OVCAR3 (cell line): ENCODE measurements around a stretch of chr20.

DNA sequence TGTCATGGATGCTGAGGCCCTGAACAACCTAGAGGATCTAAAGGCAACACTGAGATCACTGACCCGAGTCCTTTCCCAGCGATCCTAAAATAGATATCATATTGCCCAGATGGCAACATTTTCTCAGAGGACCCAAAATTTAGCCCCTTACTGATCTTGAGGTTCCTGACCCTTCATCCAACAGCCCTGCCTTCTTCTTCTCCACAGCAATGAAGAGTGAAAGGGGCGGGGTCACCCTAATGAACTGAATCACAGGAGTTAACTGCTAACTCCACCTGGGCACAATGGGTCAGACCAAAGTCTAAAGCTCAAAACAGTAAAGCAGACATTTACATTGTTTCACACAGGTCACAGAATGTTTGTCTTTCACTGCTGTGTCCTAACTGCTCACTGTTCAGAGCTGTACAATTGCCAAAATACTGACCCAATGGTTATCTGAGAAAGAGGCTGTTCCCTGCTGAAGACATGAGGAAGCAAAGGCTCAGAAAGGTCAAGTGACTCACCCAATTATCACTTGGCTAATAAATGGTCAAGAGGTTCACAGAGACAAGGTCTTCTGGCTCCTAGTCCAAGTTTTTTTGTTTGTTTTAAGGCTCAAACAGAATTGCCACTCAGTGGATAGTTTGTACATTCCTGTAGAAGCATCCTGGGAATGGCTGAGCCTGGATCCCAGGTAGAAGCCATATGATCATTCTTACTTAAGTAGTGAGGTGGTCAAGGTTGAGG lies 34.9 kb upstream of the FAM83C start:
- RRBS: no CpG with 5 or more reads among the region's 3 CpGs

DNA sequence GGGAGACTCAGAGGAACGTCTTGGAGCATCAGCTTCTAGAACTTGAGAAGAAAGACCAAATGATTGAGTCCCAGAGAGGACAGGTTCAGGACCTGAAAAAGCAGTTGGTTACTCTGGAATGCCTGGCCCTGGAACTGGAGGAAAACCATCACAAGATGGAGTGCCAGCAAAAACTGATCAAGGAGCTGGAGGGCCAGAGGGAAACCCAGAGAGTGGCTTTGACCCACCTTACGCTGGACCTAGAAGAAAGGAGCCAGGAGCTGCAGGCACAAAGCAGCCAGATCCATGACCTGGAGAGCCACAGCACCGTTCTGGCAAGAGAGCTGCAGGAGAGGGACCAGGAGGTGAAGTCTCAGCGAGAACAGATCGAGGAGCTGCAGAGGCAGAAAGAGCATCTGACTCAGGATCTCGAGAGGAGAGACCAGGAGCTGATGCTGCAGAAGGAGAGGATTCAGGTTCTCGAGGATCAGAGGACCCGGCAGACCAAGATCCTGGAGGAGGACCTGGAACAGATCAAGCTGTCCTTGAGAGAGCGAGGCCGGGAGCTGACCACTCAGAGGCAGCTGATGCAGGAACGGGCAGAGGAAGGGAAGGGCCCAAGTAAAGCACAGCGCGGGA lies 26.4 kb downstream of the C20orf173 start:
- RRBS: 96% methylated on average over 3 of the region's 13 CpGs

GRCh38 chr20:35556907-35557704 lies 15.2 kb downstream of the ERGIC3 start:
- RRBS: no CpG with 5 or more reads among the region's 16 CpGs

- RRBS: 10% methylated on average over 1 of the region's 10 CpGs
Measured at GRCh38 chr20:35618556-35618772, 2.8 kb downstream of the SPAG4 start.

DNA sequence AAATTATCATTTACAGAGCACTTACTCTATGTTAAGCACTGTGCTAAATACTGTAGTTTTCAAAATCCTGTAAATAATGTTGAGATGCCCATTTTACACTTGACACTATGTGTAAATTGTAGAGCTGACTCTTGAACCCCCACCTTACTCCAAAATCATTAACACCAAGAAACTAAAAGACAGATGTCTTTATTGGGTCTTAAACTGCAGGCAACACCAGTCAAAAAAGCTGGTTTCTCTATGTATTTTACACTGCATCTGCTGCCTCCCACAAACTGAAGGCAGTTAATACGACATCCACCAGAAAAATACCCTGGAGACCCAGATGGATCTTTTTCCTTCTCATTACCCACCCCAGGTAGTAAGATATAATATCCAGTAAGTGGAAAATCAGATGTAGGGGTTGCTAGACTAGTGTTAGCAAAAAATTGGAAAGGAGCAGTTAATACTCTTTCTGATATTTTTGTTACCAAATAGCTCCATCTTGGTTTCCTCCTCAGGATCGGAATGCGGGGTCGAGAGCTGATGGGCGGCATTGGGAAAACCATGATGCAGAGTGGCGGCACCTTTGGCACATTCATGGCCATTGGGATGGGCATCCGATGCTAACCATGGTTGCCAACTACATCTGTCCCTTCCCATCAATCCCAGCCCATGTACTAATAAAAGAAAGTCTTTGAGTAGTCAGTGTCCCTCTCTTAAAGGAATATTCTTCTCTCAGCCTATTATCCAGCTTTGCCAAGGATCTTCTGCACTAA lies 1.3 kb downstream of the ROMO1 start:
- RRBS: no CpG with 5 or more reads among the region's 7 CpGs

GRCh38 chr20:35871302-35871562 lies 83.1 kb downstream of the SCAND1 start:
- RRBS: no CpG with 5 or more reads among the region's 3 CpGs

- RRBS: no CpG with 5 or more reads among the region's 7 CpGs
Measured at GRCh38 chr20:35906820-35907633, 47.3 kb downstream of the SCAND1 start.

GRCh38 chr20:36083384-36083583 lies 71.3 kb upstream of the EPB41L1 start:
- RRBS: no CpG with 5 or more reads among the region's 3 CpGs

DNA sequence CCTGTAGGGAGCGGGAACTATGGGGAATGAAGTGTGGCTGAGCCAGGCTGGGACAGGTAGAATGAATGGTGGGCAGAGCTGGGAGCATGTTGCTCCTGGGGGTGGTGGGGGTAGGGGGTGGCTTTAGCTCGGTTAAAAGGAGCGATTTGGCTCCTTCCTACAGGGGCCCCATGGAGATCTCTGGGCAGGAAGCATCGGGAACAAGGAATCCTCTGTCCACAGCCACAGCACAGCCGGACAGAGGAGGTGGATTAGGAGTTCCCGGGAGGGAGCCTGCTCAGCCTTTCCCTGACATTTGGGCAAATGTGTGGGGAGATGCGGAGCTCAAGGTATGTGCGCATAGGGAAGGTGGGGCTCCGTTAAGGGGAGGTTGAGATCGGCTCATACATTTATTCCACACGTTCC lies 41.1 kb upstream of the EPB41L1 start:
- RRBS: no CpG with 5 or more reads among the region's 11 CpGs

- RRBS: no CpG with 5 or more reads among the region's 2 CpGs
Measured at GRCh38 chr20:36132821-36133106, 21.8 kb upstream of the EPB41L1 start.

DNA sequence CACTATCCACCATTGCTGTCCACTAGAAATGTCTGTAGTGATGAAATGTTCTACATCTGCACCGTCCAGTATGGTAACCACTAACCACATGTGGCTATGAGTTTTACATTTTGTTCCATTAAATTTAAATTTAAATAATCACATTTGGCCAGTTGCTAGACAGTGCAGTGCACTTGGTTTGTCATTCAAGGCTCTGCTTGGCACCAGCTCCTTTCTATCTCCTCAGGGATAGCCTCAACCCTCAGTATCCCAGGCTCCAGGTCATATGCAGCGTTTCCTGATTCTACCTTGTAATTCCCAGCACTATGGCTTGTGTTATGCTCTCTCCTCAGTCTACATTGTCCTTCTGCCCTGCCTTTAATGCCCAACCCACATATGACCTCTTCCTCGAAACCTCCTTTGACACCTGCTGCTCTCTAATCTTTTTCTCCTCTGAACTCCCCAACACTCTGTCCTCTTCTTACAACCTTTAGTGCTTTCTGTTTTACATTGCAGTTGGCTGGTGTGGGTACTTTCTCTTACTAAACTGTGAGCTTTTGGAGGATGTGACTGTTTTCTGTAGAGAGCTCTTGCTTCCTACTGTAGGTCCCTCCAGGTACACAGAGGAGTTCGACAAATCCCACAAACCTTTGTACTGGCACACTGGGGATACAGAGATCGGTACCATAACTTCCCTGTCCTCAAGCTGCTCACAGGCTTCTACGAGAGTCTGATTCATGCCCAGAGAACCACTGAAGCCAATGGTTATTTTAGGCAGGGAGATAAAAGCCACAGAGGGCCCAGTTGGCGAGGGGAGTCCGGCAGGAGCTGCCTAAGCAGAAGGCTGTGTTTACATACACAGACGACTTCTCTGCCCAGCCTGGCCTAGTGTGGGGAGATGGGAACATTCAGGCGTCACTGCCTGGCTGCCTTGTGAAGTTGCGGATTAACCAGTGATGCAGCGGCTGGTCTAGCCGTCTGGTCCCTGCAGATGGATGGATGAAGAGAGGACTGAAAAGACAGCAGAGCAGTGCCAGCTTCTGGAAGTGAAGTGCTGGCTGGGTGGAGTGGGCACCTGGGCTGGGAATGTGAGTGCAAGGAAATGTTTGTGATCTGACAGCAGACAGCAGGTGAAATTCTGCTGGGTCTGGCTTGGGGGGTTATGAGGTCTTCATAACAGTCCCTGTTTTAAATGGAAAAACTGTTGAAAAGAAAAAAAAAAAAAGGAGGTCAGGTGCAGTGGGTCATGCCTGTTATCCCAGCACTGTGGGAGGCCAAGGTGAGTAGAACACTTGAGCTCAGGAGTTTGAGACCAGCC lies 8.4 kb upstream of the EPB41L1 start:
- RRBS: no CpG with 5 or more reads among the region's 13 CpGs

- RRBS: no CpG with 5 or more reads among the region's 5 CpGs
Measured at GRCh38 chr20:36149437-36149993, 5.0 kb upstream of the EPB41L1 start.

DNA sequence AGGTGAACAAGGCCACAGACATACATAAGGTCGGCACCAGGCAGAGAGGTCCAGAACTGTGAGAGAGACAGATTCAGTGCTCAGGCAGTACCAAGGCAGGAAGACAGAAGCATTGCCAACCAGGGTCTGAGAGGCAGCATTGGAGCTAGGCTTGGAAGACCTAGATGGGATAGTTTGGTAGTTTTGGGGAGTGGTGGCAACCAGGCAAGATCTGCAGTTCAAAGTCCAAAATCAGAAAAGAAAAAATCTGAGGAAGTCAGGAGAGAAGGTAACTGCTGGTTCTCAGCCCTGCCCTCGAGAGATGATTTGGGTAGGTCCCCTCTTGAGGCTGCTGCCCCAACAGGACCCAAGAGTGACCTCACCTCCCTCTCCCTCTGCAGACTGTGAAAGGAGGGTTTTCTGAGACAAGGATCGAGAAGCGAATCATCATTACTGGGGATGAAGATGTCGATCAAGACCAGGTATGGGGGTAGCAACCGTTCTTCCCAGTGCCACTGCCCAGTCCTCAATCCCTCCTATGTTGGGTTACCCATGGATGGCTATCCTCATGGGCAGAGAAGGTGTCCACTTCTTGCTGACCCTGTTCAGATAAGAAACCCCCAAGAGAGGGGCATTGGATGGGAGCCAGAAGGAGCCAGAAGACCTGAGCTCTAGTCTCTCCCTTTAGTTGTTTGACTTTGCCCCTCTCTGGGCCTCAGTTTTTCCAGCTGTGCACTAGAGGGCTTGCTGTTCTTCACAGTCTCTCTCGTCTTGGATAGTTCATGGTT lies 14.6 kb upstream of the AAR2 start:
- RRBS: no CpG with 5 or more reads among the region's 7 CpGs

GRCh38 chr20:36229133-36229955 lies 6.9 kb upstream of the AAR2 start:
- RRBS: no CpG with 5 or more reads among the region's 15 CpGs

- RRBS: no CpG with 5 or more reads among the region's 12 CpGs
Measured at GRCh38 chr20:36235623-36236233, 550 bp upstream of the AAR2 start.

DNA sequence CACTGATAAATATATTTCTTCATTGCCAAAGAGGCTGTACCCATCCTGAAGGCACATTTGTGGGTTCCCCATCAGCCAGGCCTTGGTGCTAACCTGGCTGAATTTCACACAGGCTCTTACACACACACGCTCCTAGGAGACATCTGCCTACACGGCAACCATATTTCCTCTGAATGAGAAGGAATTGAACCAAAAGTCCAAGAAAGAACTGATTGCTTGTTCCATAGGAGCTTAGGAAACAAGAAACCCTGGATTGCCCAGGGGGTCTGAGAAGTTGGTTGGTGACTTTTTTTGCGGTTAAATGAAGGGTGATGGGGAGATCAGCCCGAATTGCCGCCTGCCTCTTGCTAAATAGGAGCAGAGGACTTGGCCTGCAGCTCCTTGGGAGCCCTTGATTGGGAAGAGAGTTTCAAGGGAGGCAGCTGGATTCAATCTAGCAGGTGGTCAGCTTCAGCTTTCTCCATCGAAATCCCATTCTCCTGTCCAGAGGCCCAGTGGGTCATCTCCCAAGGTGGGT lies 19.7 kb downstream of the AAR2 start:
- RRBS: no CpG with 5 or more reads among the region's 6 CpGs

DNA sequence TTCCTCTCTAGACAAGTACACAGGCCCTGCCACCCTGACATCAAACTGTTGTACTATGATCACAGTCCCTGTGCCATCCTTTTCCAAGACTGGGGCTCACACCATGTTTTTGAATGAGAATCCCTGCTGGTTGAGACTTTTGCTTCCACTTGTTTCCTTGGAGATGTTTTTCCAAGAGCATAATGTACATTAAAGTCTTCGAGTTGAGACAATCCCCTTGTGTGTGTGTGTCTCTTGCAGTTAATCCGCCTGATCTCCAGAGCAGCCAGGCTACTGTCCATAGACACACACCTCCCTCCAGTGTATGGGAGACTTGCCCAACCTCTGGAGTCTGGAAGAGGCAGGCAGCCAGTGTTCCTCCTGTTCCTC lies 20.4 kb downstream of the AAR2 start:
- RRBS: no CpG with 5 or more reads among the region's 2 CpGs

GRCh38 chr20:36270944-36271945 lies 34.9 kb upstream of the DLGAP4 start:
- RRBS: no CpG with 5 or more reads among the region's 25 CpGs

DNA sequence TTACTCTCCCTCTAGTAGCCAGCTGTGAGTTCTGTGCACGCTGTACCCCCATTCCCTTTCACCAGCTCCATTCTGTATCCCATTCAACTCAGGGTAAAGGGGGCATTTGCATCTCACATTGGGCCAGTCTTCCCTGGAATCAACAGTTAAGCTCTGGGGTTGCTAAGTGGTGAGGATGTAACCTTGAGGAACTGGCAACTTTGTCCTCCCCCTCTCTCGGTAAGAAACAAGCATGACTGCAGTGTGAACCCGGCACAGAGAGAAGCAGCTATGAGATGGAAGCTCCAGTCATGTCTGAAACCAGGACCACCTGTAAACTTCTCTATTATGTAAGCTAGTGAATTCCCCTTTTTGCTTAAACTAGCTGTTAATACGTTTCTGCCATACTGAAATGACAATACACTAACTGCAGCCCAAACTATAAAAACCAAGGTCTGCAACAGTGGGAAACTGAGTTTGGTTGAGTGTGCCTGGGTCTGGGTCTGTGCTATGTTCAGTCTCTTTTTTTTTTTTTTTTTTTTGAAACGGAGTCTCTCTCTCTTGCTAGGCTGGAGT lies 11.5 kb upstream of the RAB5IF start:
- RRBS: no CpG with 5 or more reads among the region's 5 CpGs

DNA sequence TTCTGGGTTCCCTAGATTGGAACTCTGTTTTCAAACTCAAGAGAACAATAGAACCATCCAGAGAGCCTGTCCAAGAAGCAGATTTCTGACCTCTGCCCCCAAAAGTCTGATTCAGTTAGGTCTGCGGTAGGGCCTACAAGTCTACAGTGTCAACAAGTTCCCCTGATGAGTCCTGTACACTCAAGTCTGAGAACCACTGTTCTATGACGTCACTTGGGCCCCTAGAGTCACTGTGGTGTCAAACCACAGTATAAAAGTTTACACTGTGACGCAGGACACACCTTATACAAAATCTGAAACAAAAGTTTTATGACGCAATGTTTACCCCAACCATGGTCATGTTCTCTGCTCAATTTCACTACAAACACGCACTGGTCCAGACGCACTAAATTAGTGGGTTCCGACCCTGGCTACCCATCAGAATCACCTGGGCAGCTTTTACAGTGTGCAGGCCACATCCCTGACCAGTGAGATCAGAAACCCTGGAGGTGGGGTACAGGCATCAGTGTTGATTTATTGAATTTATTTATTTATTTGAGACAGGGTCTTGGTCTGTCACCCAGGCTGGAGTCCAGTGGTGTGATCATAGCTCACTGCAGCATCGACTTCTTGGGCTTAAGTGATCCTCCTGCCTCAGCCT lies 17.8 kb downstream of the SLA2 start:
- RRBS: no CpG with 5 or more reads among the region's 8 CpGs